Metastatic Breast Carcinoma in the Ovary (tissue), 3 donors: ENCODE measurements around a stretch of chr11.

- PRO-cap, 3 experiments = no peak in any of the 3 experiments
These were observed 10.9 kb upstream of the POU2F3 start for GRCh38 chr11:120228813-120229677.

GRCh38 chr11:120301834-120302663 lies 23.1 kb upstream of the TLCD5 start:
- PRO-cap, 3 experiments = peak in 3 of 3 experiments; most common plus-strand start chr11:120302388 (in 2); most common minus-strand start chr11:120302090 (in 2)

- PRO-cap, 3 experiments = no peak in any of the 3 experiments
These were observed 1.7 kb downstream of the ARHGEF12 start for GRCh38 chr11:120337894-120338327.

- PRO-cap, 3 experiments = no peak in any of the 3 experiments
These were observed 15.7 kb downstream of the GRIK4 start for GRCh38 chr11:120527086-120527866.

GRCh38 chr11:120839857-120840107 lies 184.1 kb upstream of the TBCEL start:
- PRO-cap, 3 experiments = no peak in any of the 3 experiments

GRCh38 chr11:121035300-121035839 lies 11.5 kb downstream of the TBCEL start:
- PRO-cap, 3 experiments = no peak in any of the 3 experiments

DNA sequence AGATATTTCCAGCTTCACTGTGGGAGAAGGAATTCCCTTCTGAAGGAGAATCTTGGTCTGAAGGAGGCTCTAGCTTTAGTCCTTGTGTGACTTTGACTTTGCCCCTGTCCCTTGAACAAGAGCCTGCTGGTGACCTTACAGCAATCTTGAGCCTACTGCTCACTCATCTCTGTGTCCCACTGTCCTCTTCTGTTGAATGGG lies 10.5 kb downstream of the TECTA start:
- PRO-cap, 3 experiments = no peak in any of the 3 experiments

DNA sequence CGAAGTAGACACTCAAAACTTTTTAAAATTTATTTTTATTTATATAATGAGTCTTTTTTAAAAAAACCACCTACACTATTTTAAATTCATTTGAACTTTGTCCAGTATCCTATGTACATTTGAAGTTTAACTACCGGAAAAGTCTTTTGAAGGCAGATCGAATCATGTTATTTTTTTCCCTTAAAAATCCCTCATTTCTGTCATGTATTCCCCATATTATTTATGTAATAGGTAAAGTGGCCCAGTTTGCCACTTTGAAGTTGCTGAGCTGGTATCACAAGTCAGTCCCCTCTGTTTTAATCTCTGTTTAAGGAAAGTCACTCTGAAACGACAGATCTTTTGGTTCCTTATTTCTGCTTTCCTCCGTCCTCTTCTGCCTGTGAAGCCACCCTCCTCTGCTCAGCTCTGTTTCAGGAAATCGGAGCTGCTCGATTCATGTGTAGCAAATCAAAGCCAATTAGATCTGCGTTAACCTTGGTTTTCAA lies 810 bp upstream of the SC5D start:
- PRO-cap, 3 experiments = no peak in any of the 3 experiments

- PRO-cap, 3 experiments = no peak in any of the 3 experiments
These were observed 45.3 kb downstream of the SC5D start for GRCh38 chr11:121337603-121338445.

GRCh38 chr11:121446781-121447123 lies 5.4 kb upstream of the SORL1 start:
- PRO-cap, 3 experiments = no peak in any of the 3 experiments

GRCh38 chr11:121451086-121451256 lies 1.1 kb upstream of the SORL1 start:
- PRO-cap, 3 experiments = no peak in any of the 3 experiments

DNA sequence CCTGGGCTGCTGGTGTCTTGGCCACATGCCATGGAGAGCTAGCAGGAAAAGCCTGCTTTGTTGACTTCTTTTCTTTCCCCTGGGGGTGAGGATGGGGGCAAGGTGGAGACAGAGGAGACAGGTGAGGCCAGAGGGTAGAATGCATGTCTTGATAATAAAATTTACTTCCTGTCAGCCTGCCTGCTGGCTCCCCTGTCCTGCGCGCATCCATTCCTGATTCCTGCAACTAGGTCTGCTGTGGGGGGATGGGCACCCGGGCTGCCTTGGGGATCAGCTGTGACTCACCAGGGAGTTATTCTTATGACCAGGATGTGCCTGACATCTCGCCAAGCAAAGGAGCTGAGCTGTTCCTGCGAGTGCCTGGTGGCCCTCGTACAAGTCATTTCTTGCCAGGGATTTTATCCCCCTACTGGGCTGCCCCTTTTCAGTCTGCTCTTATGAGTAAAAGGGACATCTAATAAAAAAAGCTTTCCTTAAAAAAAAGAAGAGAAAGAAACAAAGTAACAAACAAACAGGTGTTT lies 14.4 kb downstream of the SORL1 start:
- PRO-cap, 3 experiments = peak in 3 of 3 experiments; most common plus-strand start position 347 of the sequence (in 2); most common minus-strand start position 228 of the sequence (in 2)

DNA sequence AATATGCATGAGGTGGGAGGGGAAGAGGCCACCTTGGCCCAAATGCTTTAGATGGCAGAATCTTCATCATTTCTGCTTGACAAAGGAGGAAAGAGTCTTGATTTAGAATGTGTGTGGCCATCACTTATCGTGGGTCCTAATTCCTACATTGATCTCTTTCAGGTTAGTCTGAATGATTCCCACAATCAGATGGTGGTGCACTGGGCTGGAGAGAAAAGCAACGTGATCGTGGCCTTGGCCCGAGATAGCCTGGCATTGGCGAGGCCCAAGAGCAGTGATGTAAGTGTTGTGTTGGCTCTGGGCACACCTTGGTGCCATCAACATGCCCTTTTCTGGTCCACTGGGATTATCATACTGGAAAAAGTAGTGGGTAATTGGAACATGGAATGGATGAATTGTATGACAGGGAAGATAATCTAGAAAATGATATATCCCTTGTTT lies 17.8 kb downstream of the SORL1 start:
- PRO-cap, 3 experiments = no peak in any of the 3 experiments

GRCh38 chr11:121551466-121552415 lies 99.6 kb downstream of the SORL1 start:
- PRO-cap, 3 experiments = no peak in any of the 3 experiments

GRCh38 chr11:121553712-121554268 lies 101.7 kb downstream of the SORL1 start:
- PRO-cap, 3 experiments = no peak in any of the 3 experiments

DNA sequence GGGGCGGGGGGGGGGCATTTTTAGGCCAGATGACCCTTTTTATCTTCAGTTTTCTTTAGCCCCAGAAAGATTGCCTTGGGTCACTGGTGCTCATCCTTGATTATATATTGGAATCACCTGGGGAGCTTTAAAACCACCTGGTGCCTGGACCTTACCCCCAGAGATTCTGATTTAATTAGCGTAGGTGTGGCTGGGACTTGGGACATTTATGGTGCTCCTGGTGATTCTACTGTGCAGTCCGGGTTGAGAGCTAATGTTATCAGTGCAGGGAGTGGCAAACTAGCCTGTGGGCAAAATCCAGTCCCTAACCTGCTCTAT lies 134.5 kb downstream of the SORL1 start:
- PRO-cap, 3 experiments = no peak in any of the 3 experiments

DNA sequence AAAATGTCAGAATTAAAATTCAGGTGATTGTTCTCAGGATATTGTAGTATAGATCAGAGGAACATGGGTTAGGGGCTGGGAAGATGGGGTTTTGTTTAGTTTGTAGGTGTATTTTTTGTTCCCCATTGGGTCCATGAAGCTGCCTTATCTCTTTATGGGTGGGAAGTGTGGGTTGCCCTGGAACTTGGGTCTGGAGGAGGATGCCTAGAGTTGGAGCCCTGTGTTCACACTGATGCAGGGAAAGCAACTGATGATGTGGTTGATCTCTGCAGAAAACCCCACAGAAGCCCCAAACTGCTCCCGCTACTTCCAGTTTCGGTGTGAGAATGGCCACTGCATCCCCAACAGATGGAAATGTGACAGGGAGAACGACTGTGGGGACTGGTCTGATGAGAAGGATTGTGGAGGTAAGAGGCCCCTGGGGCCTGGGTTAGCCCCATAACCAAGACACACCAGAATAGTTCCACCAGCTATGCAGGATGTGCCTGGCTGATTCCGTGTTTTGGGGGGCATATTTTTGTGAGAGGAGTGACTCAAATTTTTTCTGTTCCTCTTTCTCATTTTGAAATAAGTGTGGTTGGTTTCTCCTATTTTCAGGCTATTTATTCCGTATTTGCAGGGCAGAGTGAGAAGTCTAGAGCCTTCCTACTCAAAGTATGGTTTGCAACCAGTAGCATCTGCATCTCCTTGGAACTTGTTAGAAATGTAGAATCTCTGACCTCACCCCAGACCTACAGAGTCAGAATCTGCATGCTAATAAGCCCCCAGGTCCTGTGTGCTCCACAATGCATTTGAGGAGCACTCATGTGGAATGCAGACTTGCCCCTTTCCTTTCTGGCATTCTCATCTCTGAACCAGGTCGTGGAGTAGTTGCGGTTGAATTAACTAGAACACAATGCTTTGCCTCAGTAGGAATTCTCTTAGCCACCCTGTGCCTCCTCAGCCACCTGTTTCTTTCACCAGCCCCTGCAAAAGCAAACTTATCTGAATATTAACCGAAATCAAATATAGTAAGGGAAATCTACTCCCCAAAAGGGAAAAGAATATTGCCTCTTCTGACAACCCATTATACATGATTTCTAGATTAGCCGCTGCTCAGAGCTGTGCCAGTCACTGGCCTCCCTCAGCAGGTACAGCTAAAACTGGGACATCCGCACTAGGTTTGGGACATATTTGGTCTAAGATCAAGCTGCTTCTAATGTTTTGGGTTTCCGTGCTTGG lies 138.1 kb downstream of the SORL1 start:
- PRO-cap, 3 experiments = no peak in any of the 3 experiments

GRCh38 chr11:121671025-121672233 lies 219.3 kb downstream of the SORL1 start:
- PRO-cap, 3 experiments = peak in 1 of 3 experiments; most common minus-strand start chr11:121671962 (in 1)

DNA sequence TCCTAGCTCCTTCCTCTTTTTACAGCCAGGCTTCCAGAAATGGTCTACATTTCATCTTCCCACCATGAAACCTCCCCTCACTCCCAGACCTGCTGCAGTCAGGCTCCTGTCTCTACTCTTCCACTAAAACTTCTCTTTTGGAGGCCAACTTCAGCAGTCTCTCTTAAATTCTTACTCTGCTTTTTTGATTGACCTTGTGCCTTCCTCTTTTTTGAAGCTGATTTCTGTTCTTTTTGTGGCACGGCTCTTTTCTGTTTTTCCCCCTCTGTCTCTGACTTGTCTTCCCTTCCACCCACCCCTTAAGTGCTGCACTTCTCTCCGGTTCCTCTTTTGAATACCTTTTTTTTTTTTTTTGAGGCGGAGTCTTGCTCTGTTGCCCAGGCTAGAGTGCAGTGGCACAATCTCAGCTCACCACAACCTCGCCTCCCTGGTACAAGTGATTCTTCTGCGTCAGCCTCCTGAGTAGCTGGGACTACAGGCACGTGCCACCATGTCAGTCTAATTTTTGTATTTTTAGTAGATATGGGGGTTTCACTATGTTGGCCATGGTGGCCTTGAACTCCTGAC lies 211.9 kb downstream of the BLID start:
- PRO-cap, 3 experiments = no peak in any of the 3 experiments

DNA sequence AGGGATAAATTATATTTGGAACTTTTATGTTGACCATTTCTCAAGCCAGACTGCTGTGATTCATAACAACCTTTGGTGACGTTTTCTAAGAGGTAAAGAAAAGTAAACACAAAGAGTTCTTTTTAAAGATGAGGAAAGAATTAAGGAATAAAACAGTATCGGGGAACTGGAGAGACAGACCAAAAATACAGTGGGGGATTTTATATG lies 69.0 kb downstream of the BLID start:
- PRO-cap, 3 experiments = no peak in any of the 3 experiments